Ascending aorta (tissue), 1 donor: ENCODE measurements around a stretch of chr22.

GRCh38 chr22:42090858-42091329 is 322 bp upstream of the NDUFA6 start:
- PRO-cap: bidirectional peak, plus-strand start at chr22:42090993, minus-strand start at chr22:42090772

DNA sequence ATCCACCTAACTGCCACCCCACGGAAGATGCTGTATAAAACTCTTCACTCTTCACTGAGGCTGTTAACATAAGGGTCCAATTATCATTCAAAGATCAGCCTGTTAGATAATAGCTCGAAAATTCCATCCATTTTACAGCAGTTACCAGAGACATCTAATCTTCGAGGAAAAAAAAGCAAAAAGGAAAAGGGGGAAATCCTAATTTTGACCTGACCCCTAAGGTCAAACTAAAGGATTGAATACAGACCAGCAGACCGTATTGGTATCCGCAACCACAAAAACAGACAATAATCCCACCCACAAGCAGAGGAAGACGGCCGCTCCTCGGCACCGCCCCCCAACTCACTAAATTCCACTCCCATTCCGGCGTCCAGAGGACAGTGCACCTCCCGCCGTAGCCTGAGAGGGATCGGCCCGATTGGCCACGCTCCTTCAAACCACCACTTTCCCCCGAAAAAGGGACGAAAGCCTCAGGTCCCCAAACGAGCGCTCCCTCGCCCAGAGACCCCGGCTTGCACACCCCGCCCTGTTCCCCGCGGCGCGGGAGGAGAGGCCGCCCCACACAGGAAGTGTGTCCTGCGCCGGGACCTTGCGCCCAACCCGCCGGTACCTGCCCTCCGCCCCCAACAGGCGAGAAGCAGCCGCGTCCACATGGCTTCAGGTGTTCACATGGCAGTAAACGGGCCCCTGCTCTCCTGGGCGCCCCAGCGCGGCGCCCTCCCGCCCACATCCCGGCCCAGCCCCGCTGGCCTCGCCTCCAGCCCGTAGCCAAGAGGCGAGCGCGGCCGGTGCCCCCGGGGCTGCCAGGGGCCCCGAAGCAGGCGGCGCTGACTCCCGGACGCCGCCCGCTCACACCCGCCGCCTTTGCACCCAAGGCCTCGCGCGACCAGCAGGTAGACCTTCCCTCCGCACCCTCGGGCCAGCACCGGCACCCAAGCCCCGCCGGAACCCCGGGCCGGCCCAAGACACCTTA is 1.0 kb downstream of the TCF20 start:
- PRO-cap: no peak

DNA sequence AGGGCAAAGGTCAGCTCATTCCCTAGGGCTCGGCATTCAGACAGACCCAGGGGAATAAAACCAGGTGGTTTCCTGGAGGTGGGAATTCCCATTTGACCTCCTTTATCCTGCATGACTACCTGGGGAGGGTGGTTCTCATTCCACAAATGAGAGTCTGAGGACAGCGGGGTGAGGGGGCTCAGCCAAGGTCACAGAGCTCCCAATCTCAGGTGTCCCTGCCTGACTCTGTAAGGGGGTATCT is 22.8 kb upstream of the TCF20 start:
- PRO-cap: no peak

GRCh38 chr22:42348118-42348639 is 77.7 kb upstream of the TCF20 start:
- PRO-cap: no peak

DNA sequence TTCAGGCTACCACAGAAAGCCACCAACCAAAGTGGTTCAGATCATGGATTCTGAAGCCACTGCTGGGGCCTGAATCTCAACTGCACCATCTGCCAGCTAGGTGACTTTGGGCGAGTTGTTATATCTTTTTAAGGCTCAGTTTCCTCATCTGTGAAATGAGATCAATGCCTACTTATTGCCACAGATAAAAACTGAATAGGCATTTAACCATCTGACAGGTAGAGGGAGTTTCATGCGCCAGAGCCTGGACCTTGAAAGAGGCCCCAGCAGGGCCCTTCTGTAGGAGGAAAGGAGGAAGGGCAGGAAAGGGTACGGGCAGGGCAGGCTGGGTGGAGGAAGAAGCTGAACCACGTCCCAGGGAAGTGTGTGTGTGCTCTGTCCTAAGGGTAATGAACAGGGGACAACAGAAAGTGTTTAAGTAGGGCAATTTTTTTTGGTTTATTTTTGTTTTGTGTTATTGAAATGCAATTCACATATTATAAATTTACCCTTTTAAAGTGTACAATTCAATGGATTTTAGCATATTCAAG is 57.5 kb downstream of the NFAM1 start:
- PRO-cap: no peak

DNA sequence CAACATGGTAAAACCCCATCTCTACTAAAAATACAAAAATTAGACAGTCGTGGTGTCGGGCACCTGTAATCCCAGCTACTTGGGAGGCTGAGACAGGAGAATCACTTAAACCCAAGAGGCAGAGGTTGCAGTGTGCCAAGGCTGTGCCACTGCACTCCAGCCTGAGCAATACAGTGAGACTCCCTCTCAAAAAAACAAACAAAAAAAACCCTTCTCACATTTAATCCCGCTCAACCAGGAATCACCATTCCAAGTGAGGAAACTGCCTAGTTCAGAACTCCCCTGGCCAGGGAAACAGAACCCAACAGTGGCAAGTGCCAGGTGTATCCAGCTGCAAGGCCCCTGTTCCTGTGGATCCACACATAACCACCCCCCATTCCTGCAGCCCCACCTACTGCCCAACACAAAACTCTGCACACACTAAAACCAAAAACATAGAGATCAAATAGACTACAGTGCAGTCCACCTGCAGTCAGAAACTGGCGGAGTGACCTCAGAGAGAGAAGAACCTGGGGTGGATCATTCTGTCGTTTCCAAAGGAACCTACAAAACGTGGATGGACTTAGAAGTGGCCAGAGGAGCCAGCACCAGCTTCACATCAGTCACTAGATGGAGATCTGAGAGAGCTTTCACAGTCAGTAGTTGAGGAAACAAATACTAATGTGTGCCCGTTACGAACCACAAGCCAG is 1.9 kb downstream of the POLDIP3 start:
- PRO-cap: no peak

GRCh38 chr22:42620360-42621124 is 5.9 kb upstream of the POLDIP3 start:
- PRO-cap: no peak

DNA sequence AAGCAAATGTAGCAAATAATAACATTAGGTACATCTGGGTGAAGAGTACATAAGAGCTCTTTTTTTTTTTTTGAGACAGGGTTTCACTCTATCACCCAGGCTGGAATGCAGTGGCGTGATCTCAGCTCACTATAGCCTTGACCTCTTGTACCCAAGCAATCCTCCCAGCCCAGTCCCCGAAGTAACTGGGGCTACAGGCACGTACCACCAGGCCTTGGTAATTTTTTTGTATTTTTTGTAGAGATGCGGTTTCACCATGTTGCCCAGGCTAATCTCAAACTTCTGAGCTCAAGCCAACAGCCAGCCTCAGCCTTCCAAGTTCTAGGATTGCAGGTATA is 1.6 kb upstream of the ATP5MGL start:
- PRO-cap: no peak

DNA sequence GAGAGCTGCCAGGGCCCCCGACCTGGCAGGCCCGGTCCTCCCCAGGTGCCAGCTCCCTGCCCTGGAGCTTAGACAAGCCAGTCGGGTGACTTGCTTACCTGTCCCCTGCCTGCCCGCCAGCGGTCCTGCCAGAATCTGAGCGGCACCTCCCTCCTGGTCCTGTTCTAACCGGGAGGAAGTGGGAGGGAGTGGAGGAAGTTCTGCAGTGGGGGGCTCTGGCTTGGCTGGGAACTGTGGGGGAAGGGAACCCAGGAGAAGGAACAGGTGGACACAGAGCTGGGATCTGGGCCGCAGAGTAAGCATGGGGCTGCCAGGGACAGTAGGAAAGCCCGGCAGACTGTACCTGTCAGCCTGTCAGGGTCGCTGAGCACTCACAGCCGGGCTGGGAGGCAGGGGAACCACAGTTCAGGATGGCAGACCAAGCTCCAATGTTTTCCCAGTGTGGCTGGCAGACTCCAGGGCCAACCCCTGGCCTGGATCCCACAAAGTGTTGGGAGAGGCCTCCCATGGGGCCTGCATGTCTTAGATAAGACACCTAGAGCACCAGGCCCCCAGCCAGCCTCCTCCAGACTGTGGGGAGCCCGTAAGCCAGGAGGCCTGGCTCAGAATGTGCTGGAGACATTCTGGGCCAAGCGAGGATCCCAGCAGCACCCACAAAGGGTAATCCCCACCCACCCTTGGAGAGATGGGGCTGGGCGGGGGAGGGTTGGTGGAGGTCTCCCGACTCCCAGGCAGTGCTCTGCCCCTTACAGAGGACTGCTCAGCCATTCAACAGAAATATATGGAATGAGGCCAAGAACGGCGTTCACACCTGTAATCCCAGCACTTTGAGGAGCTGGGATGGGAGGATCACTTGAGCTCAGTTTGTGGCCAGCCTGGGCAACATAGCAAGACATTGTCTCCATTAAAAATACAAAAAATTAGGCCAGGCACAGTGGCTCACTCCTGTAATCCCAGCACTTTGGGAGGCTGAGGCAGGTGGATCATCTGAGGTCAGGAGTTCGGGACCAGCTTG is 2.3 kb downstream of the CYB5R3 start:
- PRO-cap: unidirectional peak, minus-strand start at position 137 of the sequence

DNA sequence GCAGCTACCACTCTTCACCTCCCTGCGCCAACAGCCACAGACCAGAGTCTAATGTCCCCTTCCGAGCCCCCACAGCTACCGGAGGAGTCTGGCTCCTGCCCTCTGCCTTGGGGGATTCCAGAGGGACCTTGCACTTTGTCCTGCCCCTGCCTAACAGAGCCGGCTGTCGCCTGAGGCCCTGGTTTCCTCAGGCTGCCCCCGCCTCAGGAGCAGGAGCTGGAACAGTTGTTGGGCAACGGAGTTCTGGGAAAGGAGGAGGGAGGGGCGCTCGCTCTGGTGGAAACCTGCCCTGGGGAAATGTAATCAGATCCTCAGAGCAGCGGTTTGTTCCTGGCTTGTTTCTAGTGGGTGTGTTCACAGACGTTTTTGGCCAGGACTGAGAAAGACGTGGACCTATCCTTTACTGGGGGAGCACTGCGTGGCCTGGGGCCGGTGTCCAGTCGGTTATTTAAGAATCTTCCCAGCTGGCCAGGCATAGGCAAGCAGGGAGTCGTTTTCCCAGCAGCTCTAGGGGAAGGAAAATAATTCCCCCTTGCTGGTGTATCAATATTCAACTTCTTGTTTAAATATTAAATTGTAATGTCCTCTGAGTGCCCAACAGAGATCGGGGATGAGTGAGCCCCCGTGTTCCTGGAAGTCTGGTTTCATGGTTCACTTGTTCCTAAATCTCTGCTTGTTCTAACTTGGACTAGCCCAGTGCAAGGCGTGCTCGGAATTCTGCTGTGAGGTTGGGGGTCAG is 32.2 kb downstream of the A4GALT start:
- PRO-cap: bidirectional peak, plus-strand start at position 451 of the sequence, minus-strand start at position 155 of the sequence

DNA sequence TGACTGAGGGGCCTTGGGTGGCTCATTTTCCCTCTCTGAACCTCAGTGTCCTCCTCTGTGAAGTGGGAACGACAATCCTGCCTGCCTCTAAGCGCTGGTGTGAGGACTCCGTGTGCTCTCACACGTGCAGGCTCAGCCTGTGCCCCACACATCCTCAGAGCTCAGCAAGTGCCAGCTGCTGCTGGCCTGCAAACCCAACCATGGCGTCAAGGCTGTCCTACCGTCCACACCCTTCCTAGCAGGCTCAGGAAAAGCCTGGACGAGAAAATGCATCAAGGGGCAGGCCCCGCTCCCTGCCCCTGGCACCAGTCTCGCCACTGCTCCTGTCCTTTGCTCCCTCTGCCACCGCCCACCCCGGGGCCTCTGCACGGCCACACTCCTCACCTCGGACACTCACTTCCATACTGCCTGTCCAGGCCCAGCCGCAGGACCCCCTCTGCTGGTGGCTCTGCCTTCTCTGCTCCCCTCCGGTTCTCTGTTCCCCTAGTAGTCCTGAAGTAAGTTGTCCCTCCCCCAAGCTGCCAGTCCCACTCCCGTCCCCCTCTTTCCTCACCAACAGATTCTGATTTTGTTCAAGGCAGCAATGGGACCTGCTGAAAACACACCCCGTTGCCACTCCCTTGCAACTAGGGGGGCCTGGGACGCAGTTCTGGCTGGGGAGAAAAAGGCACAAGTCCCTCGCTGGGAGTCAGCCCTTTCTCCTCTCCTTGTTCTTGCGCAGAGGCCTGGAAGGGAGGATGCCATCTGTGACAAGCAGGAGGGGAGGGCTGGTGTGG is 62.3 kb downstream of the ARFGAP3 start:
- PRO-cap: no peak

GRCh38 chr22:42803283-42803914 is 53.7 kb downstream of the ARFGAP3 start:
- PRO-cap: no peak

DNA sequence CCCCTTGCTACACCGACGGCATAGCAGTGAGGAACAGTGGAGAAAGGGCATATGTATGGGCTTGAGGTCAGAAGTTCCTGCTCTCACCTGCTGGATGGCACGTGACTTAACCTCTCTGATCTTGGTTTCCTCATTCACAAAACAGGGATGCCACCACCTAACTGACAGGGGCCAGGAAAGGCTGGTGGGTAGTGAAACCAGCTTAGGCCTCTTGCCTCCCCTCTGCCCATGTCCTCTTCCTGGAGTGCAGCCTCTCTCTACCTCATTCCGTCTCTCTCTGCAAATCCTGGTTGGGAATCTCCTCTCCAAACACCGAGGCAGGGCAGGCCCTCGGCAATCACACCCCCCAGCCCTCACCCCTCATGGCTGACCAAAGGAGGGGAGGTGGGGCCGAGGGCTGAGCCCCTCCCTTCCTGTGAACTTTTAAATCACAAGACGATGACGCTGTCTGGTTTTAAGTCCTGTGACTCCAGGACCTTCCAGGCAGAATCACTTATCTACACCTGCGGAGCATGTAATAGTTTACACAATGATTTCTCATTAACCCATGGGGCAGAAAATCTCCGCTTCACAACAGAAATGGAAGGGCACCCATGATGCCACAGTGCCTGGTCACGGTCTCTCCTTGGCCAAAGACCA is 30.3 kb upstream of the ARFGAP3 start:
- PRO-cap: no peak

DNA sequence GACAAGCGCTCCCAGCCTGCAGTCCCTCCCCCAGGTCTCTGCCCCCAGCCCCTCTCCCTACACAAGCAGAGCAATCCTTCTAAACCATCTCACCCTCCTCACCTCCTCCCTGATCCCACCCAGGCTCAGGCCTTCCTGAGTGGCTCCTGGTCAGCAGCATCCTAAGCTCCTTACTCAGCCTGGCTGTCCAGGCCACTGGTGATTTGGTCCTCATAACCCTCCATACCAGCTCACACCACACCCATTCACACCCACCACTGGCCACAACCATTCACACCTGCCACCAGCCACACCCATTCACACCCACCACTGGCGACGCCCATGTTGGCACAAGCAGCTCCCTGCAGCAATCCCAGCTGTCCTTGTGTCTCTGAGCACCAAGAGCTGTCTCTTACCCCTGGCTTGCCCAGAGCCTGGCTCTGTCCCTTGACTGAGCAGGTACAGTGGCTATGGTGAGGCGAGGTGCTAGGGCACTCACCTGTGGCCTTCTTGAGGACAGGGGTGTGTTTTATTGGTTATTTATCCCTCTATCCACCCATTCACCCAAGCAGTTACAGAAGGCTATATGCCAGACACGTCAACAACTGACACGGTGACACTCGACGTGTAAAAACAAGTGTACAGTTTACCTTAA is 31.1 kb upstream of the ARFGAP3 start:
- PRO-cap: no peak

DNA sequence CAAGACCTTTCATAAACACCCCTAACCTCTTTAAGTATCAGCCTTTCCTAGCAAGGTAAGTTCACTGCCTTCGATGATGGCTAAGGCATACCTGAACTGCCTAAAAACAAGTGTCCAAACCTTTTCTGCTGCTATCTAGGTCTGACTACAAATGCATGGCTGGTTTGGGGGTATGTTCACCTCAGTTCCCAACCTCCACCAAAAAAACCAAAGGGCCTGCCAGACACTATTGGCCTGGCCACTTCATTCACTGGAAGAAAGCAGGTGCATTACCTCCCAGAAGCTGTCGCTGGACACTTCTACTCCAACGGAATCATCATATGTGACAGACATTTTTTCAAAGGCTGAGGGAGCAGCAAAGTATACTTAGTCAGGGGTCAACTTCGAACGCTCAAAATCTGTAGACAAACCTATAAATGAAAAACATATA is 54.7 kb upstream of the ARFGAP3 start:
- PRO-cap: no peak

- PRO-cap: no peak
These were observed 13.5 kb downstream of the PACSIN2 start for GRCh38 chr22:43001523-43001855.

DNA sequence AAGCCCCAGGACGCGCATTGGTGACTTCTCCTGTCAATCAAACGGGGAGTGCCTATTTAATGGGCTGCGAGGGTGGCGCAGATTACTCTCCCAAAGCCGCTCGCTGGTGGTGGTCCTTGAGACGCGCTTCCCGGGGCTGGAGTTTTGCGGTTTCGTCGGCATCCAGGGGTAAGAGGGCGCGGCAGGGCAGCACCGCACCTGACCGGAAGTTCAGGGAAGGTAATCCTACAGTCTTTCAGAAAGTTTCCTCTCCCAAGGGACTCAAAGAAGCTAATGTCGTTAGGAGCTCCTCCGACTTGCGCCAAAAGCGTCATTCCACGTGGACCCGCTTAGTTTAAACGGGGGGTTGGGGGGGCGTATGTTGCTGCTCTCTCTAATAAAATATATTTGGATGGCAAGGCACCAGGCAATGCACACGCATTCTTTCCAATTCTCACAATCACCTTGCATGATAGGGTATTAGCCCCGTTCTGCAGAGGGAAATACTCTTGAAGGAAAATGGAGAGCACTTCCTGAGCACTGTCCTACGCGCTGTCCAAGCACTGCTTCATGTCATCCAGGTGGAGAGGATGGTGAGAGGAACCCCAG is 445 bp upstream of the PACSIN2 start:
- PRO-cap: bidirectional peak, plus-strand start at position 85 of the sequence, minus-strand start outside the sequence

DNA sequence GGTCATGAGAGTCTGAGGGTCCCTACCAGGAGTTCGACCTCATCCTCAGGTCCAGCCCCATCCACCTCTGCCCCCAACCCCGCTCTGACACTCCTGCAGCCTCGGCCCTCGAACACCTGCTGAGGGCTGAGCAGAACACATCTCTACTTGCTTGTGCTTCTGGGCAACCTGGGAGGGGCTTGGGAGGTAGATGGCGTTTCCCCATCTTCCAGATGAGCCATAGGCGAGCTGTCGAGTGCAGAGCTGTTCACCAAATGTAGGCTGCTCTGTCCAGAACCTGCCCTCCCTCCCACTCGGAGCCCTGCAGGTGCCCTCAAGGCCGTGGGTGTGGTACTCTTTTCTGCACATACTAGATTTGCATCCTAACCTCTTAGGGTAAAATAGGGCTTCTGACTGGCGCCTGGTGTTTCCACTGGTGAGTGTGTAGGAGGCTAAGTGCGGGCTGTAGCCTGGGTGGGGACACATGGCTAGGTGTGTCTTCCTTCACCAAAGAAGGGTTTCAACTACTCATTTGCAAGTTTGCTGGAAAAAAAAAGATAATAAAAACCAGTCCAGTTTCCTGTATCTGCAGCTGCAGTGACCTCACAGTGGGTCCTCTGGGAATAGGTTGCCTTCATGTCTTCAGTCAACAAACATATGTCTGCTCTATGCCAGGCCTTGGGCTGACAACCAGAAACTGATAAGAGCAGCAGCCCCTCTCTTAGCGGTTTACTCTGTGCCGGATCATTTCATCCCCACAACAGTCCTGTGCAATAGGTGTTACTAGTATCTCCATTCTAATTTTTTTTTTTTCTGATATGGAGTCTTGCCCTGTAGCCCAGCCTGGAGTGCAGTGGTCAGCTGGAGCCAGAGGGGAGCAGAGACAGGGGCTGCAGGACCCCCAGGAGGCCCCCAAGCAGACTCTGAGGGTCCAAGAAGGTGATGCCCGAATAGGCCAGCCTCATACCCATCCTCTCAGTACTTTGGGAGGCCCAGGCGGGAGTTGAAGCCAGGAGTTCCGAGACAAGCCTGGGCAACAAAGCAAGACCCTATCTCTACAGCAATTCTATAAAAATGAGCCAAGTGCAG is 8.6 kb downstream of the BIK start:
- PRO-cap: no peak

DNA sequence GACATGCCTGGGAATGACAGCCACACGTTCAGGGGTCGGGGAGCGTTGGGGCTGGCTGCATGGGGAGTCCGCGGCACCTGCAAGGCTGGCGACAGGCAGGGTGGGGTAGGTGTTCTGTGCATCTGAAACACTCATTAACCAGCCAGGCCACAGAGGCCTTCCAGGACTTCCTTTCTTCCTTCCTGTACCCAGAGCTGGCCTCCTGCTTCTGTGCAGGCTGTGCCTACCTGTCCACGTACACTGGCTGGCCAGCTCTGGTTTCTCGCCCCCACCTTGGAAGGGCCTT is 16.0 kb downstream of the TTLL12 start:
- PRO-cap: no peak

DNA sequence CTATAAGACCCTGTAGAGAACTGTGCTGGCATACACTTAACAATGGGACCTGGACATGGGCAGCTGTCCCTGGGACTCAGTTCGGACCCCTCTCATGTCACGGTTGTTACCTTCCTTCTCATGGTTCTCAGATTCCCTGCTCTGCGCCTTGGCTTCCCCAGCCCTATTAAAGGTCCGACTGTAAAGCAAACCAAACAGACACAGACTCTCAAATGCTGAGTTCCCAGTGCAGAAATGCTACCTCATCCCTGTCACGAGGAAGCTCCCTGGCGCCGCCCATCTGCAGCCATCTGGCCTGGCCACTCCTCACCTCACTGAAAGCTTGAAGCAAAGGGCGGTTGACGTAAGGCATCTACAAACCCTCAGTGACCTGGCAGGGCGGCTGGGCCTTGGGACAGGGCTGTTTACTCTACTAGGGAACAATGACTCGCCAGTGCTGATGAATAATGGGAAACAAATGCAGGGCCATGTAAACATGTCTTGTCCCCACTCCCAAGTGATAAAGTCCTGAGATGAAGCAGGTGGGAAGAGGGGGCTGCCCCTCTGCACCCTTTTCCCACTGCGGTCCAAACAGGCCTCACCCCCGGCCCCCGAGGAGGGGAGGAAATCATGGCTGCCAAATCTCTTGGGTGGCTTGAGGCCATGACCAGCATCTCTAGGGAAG is 49.4 kb downstream of the SCUBE1 start:
- PRO-cap: no peak